Daoy (cell line): ENCODE measurements around a stretch of chr12.

- RAMPAGE, long total RNA, result no peak
Observed at GRCh38 chr12:21568-22467, 44.7 kb upstream of the IQSEC3 start.

DNA sequence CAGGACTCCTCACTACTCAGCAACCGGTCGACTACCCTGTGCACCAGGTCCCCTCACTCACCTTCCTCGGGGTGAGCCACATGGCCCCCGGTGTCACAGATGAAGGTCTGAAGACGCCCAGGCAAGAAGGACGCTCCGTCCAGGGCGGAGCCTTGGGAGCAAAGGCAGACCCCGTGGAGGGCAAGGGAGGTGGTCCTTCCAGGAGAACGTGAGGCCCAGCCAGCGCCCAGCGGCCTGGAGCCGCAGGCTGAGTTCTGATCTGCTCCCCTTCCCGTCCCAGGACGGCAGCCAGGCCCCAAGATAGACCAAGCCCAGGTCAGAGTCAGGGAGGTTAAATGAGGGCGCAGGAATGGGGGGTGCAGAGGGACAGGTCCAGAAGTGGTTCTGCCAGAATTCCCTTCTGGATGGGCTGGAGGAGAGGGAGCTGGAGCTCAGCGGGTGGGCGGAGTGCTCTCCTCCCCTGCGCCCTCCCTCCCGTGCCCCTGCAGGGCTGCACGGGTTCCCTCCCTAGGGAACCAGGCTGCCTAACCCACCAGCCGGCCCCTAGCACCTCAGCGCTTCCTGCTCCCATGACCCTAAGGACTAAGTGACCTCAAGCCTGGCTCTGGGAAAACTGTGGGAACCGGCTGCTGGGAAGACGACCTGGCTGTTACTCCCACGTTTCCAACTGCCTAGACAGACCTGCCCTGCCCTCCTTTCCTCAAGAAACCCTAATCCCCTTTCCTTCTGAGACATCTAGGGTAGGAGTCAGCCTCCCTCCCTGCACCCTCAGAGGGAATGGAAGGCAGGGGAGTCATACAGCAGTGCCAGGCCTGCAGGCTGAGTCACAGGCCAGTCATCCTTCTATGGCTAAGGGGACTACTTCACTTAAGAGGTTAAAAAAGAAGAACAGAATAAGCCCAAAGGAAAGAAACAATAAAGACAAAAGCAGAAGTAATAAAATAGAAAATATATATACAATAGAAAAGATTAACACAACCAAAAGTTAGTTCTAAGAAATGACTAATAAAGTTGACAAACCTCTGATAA, 31.6 kb downstream of the SLC6A12 start:
- RAMPAGE, long total RNA, result no peak

DNA sequence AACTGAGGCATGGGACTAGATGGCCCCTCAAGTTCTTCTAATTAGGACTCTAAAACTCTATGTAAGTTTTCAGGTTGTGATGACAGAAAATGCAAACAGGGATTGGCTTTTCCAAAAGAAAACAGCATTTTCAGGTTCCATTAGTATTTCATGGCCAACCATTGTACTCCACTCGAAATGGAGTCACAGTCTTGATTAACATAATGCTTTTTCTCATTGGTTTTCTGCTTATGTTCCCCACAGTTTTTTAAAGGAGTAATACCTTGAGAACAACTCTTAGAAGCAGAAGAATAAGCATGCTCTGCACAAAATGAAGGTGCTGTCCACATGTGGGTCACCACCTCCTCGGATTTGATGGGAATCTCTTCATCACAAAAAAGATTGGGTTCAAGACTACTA, 34.1 kb upstream of the SLC6A13 start:
- RAMPAGE, long total RNA, result no peak

DNA sequence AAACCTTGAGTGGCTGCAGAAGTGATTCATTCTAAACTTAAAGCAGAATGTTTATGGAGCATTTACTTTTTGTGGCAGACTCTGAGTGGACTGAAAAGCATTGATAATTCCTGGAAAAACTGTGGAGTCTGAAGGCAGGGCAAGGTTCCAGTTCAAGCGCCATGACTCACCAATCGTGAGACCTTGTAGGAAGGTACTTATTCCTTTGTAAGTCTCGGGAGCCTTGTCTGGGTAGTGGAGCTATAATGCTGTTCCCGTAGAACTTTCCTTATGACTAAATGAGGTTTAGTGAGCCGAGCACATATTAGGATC, 9.3 kb downstream of the B4GALNT3 start:
- RAMPAGE, long total RNA, result no peak

DNA sequence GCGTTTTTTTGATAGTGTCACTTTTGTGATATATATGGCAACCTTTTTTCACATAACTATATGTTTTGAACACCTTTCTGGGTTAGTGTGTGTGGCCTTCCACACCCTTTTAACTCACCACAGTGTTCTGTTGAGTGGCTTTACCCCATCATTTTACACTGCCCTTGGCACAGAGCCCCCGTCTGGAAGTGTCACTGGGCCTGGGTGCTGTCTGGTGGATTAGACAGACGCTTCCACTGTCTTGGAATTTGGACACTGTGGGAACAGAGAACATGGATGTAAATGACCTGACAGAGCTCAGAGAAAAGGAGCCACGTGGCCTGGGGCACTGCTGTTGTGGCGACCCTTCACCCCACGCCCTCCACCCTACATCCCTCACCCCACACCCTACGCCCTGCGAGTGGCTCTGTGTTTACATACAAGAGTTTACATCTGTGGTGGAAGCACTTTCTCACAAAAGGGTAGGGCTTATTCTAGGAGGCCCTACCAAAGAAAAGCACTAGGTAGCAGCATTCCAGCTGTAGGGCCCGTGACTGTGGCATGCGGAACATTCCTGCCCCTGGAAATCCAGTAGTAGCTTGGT, 47.6 kb downstream of the B4GALNT3 start:
- RAMPAGE, long total RNA, result no peak

- RAMPAGE, long total RNA, result no peak
Observed at GRCh38 chr12:510016-510914, 50.5 kb downstream of the B4GALNT3 start.

- RAMPAGE, long total RNA, result no peak
Observed at GRCh38 chr12:541844-542075, 82.0 kb downstream of the B4GALNT3 start.

DNA sequence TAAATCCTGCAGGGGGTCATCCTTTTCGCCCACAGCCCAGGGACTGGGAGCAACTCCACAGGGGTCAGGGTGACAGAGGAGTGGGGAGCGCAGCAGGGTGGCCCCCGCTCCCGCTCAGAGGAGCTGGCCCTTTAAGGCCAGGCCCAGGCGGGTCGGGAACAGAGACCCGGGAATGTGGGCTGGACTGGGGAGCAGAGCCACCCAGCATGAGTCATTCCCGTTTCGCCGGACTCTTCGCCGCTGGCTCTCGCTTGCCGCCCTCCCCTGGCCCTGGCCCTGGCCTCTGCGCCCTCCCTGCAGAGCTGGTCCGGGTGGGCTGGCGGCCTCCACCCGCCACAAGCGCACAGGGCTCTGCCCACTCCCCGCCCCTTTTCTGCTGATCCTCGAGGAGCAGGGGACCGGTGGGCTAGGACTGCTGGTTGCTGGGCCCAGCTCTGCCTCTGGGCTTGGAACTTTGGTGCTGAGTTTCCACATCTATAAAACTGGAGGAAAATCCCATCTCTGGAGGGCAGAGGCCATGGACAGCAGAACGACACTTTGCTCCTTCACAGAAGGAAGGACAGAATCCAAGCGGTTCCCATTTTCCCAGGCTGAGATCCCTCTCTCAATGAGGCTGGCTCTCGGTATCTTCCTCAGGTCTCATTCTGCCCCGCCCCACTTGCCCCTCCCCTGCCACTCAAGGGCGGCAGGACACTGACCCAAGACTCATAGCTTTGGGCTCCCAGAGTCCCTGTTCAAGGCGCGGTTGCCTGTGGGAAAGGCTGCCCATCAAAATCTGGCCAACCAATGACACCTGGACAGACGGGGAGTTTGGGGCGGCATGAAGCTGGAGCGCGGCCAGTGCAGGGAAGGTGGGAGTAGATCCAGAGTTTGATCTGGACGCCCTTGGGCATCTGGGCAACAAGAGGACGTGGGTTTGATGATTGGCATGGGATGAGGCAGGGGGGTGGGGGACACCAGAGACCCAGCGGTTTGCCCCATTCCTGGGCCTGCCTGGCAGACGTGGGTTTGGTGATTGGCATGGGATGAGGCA, 92.5 kb downstream of the NINJ2 start:
- RAMPAGE, long total RNA, result no peak

GRCh38 chr12:585445-585961, 77.7 kb downstream of the NINJ2 start:
- RAMPAGE, long total RNA, result no peak

DNA sequence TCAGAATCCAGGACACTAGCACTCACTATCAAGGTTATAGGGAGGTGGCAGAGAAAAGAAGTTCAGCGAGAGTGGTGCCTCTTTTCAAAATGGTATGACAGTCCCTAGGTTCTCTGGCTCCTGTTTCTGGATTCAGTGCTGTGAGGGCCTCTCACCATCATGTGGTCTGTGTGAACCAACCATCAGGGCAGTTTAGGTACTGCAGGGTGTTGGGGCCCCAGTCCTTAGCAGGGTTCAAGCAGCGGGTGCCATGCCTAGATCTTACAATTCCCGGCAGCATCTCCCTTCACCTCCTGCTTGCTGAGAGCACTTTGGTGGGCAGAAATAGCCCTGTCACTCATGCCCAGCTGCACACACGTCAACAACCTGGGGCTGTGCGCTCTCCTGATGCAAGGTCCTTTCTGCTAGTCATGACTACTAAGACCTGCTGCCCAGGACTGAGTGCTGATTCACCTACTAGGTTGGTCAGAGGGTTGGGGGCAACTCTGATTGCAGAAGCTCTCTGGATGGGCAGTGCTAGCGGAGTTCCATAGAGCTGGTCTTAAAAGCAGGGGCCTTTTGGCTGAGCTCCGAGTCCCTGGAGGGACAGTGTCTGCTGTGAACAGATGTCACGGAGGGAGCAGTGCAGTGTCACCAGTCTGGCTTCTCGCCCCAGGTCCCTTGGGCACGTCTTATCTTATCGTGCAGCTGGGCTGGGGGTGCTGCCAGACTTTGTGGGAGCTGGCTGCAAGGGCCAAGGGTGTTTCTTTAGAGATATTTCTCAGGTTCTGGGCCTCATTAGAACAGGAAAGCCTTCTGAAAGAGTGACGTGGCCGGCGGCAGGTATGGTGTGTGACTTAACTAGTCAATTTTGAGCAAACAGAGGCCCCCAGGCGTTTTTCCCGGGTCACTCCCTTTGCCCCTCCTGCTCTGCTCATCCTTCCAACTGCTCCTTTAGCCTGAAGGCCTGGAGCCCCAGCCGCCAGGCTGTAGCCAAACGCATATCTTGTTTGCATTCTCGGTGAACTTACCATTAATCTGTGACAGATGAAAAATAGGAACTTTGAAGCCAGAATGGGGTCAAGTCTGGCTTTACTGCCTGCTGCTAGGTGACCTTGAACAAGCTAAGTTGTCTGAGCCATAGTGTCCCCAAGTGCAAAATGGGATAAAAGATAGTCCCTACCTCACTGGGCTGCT, 71.8 kb downstream of the NINJ2 start:
- RAMPAGE, long total RNA, result no peak

DNA sequence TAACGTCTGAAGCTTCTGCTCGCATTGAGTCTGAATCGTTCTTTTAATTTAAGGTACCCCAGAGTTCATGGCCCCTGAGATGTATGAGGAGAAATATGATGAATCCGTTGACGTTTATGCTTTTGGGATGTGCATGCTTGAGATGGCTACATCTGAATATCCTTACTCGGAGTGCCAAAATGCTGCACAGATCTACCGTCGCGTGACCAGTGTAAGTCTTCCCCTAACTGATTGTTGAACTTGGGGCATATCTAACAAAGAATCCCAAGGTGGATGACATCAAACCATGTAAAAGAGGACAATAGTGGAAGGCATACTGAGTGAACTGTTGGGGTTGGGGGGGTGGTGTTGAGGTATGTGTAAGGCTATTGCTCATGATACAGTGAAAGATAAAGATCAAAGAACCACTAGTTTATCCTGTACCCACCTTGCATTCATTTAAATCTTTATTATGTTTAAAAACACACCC, 77.6 kb downstream of the WNK1 start:
- RAMPAGE, long total RNA, result no peak

DNA sequence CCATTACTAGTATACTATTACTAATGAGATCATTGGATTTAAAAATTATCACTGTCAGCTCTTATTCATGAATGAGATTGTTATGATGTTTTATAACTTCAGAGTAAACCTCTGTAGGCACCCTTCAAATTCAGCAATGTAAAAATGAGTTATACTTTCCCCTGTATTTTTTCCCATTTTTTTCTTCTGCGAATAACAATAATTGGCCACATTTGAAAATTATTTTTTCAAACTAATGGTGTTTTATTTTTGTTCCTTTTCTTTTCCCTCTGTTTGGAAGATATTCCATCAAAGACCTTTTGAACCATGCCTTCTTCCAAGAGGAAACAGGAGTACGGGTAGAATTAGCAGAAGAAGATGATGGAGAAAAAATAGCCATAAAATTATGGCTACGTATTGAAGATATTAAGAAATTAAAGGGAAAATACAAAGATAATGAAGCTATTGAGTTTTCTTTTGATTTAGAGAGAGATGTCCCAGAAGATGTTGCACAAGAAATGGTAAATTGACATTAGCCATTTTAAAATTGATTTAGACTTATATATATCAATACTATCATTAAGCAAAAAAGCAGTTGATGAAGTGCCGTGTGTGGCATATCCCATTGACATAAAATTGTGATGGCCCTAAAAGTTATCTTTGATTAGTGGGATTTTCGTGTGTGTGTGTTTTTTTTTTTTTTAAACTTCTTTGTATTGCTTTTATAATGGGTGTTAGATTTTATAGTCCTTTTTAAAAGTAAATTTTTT, 90.4 kb downstream of the RAD52 start:
- RAMPAGE, long total RNA, result no peak

GRCh38 chr12:884947-885561, 64.4 kb downstream of the RAD52 start:
- RAMPAGE, long total RNA, result no peak

GRCh38 chr12:911782-912384, 37.6 kb downstream of the RAD52 start:
- RAMPAGE, long total RNA, result no peak

DNA sequence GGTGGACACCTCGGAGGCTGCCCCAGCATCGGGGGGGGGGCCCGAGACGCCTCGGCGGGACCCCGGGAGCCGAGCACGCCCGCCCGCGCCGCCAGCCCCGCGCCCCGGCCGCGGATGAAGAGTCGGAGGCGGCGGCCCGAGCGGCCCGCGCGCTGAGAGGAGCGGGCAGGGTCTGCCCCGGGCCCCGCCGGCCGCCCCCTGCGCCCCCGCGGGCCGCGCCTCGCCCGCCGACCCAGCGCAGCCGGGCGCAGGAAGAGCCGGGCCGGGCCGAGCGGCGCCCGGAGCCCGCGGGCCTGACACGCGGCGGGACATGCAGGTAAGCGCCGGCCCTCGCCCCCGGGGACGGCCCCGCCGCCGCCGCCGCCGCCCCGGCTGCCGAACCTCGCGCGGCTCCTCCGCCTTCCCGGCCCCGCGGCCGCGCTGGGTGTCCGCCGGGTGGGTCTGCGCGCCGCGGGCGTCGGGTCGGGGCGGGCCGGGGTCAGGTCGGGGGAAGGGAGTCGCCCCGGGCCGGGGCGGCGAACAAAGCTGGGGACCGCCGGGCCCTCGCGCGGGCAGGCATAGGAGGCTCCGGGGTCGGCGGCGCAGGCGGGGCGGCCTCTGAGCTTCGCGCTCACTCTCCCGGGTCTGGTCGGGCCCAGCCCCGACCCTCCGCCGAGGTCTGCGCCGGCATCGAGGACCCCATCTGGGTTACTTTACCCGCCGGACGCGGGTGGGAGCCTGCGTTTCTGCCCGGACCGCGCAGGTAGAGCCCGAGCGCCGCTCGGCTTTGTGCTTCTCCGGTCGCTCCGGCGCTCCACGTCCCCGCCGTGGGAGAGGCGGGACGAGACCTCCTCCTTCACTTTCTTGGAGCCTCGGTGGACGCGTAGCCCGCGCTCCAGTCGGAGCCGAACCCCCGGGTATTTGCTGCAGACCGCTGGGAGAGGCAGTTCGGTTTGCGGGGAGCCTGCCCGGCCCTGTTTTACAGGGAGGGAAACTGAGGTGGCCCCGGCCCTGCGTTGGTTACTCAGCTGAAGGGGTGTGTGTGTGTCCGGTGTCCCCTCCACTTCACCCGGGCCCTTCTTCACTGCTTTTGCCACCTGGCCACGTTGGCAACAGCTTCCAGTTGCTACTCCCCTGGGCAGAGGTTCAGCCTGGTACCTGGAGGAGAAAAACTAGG, 63.4 kb downstream of the FBXL14 start:
- RAMPAGE, long total RNA, result no peak

- RAMPAGE, long total RNA, result no peak
Observed at GRCh38 chr12:1591122-1591584, 3.2 kb downstream of the FBXL14 start.

GRCh38 chr12:1593833-1593898, 715 bp downstream of the FBXL14 start:
- RAMPAGE, long total RNA, result no peak

GRCh38 chr12:1634115-1634706, 5.2 kb downstream of the WNT5B start:
- RAMPAGE, long total RNA, result no peak

DNA sequence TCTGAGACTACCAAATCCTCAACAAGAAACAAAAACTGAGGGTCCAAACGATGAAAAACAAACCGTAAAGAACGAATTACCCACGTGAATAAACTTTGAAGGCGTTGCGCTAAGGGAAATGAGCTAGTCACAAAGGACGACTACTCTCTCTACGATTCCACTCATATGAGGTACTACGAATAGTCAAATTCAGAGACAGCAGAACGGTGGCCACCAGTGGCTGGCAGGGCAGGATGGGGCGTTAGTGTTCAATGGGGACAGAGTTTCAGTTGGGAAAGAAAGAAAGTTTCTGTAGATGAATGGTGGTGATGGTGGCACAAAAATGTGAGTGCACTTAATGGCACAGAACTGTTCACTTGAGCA, 23.1 kb upstream of the ADIPOR2 start:
- RAMPAGE, long total RNA, result no peak

- RAMPAGE, long total RNA, result no peak
Observed at GRCh38 chr12:1690440-1690931, 384 bp upstream of the ADIPOR2 start.